Skeletal muscle tissue (tissue), 7 donors: Measurements from ENCODE around the genes STRIP1 and UBL4B.

GRCh38 chr1:109935343-109936007 is 24.8 kb downstream of the CSF1 start:
- PRO-cap, 3 experiments: no peak in any of the 3 experiments
- RAMPAGE, long total RNA: no peak
- RRBS, 2 experiments: no CpG with 5 or more reads among the region's 5 CpGs

DNA sequence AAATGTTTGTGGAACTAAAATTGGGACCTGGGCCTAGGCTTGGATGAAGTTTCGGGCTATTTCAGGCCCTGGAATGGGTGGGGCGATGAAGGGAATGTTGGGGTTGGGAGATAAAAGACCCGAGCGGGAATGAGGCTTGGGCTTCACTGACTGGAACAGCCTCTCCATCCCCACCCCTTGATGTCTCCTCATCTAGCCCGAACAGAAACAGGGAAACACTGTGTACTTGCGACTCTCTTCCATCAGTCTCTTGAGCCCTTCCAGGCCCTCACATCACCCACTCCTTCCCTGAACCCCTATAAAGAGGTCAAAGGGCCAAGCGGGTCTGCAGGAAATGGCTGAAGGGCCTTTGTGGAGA is 7.2 kb upstream of the AHCYL1 start:
- PRO-cap, 3 experiments: no peak in any of the 3 experiments
- RAMPAGE, long total RNA: no peak
- RRBS, 2 experiments: no CpG with 5 or more reads among the region's 7 CpGs

DNA sequence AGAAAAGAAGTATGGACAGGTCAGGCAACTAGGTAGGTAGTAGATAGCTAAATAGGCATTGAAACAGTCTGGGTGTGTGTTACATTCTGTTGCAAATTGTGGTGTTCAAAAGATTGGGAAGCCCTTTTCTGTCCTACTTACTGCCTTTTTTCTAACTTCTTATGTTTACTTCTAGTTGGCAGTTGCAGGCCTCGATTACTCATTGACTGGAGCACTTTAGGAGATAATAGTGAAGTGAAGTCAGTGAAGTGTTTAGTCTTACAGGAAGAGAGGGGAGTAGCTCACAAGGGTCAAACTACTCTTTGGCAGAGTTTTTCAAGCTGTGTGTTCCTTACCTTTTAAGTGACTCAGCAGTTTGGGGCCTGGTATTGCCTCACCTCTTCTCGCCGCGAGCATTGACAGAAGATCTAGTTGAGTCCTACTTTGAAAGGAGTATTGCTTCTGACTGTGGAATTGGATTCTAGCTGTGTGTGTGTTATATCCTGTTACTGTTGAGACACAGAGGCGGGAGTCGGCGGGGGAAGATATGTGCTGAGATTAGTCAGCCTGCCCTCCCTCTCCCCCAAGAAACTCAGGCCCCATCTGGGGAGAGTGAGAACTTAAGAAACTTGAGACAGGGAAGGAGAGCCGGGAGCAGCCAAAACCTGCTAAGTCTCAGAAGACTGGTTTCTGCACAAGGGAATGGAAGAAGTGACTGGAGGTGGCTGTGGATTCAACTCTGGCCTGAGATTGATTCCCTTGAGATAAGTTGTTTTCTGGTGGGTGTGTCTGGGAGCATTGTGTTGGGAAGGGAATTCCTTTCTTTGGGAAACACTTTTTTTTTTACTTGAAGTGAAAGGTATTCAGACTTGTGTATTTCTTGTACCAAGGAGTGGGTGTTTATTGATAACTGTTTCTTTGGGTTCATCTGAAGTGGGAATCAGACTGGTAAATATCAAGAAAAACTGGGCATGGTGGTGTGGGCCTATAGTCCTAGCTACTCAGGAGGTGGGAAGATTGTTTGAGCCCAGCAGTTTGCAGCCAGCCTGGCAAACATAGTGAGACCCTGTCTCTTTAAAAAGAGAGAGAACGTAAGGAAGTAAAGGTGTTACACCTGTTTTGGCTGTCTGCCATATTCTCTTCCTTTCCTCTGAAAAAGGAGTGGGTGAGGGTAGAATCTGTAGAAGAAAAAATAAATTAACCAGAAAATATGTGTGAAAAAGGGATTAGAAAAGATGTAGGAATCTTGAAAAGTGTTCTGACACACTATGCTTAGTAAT is 19.6 kb downstream of the AHCYL1 start:
- PRO-cap, 3 experiments: peak in 2 of 3 experiments; most common plus-strand start position 611 of the sequence (in 2); most common minus-strand start position 449 of the sequence (in 2)
- RAMPAGE, long total RNA: no peak
- RRBS, 2 experiments: no CpG with 5 or more reads among the region's 9 CpGs

DNA sequence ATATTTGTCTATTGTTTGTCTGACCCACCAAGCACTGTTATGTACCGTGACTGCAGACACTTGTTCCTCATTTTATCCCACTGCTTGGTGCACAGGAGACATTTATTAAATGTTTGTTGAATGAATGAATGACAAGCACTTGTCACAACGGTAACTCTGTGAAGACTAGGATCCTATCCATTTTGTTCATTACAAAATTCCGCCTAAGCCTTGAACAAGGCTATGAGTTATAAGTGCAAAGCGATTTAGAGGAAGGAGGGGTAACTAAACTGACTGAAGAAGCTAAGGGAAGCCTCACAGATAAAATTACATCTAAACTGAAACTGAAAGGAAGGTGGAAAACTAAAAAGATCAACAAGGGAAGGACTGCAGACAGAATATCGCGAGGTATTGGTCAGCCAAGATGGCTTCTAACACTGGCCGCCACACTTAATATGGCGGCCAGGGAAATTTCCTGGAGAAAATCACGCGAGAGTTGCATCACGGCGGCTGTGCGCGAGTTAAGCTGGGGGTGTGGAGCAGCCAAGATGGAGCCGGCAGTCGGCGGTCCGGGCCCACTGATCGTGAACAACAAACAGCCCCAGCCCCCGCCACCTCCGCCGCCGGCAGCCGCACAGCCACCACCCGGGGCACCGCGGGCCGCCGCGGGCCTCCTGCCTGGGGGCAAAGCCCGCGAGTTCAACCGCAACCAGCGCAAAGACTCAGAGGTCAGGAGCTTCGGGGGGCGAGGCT is at the start of gene STRIP1:
Gene STRIP1, plus strand, starts transcription at position 514 of the 732 bp plus-strand sequence.
- PRO-cap, 3 experiments: peak in 3 of 3 experiments; most common plus-strand start position 514 of the sequence (in 2); most common minus-strand start position 382 of the sequence (in 1)
- RAMPAGE, long total RNA: no peak
- RRBS, 2 experiments: under 1 to 4% methylated on average over 14 of the region's 36 CpGs

- PRO-cap, 3 experiments: no peak in any of the 3 experiments
- RAMPAGE, long total RNA: no peak
- RRBS, 2 experiments: 40 to 42% methylated on average over 7 to 10 of the region's 52 CpGs
These were observed 2.6 kb downstream of the ALX3 start for GRCh38 chr1:110067789-110068371.

DNA sequence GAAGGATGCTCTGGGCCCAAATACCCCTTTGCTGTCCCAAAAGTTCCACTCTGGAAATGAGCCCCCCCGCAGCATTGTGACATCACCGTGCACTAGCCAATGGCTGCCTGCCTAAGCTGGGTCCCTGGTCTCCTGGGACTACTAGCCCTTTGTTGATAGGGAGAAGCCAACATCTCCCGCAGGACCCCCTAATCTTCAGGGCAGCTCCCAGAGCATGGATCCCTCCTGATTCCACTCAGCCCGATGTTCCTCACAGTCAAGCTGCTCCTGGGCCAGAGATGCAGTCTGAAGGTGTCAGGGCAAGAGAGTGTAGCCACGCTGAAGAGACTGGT is at the start of gene UBL4B:
Gene UBL4B, plus strand, starts transcription at position 152 of the 332 bp plus-strand sequence.
- PRO-cap, 3 experiments: no peak in any of the 3 experiments
- RAMPAGE, long total RNA: no peak
- RRBS, 2 experiments: no CpG with 5 or more reads among the region's 5 CpGs

GRCh38 chr1:110212203-110212621 is 2.1 kb downstream of the KCNC4 start:
- PRO-cap, 3 experiments: no peak in any of the 3 experiments
- RAMPAGE, long total RNA: no peak
- RRBS, 2 experiments: 7 to 14% methylated on average over 2 of the region's 10 CpGs

- PRO-cap, 3 experiments: no peak in any of the 3 experiments
- RAMPAGE, long total RNA: no peak
- RRBS, 2 experiments: no CpG with 5 or more reads among the region's 20 CpGs
These were observed 7.7 kb downstream of the RBM15 start for GRCh38 chr1:110346589-110347482.

DNA sequence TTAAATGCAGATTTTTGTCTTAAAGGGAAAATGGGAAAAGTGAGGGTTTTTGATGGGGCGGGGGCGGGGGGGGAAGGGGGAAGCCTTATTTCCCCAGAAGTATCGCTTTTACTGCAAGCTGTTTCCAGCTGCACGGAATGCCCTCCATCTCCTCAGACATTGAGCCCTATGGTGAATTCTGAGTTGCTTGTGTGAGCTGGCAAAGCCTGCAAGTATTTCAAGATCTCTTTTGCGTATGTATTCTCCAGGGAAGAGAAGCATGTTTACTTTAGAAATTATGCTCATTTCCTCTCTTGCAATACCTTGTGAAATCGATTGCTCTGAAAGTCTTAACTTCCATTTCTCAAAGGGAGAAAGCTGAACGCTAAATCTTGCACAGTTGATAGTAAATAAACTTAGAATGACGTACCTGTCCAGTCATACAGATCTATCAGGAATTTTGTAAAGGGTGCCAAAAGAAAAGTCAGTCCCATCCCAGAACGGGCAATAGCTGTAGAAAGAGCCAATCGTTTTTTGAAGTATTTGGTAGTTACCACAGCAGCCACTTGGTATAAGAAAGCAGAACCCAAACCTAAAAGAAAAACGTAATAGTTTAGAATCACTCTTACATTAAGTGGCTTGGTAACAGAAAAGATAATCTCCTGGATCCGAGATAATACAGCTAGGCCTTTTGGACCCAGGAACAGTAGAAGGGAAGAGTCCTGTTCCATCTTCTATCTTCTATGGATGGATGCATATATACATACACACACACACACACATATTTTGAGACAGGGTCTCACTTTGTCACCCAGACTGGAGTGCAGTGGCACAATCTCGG is 10.0 kb downstream of the SLC16A4 start:
- PRO-cap, 3 experiments: no peak in any of the 3 experiments
- RAMPAGE, long total RNA: no peak
- RRBS, 2 experiments: no CpG with 5 or more reads among the region's 13 CpGs

DNA sequence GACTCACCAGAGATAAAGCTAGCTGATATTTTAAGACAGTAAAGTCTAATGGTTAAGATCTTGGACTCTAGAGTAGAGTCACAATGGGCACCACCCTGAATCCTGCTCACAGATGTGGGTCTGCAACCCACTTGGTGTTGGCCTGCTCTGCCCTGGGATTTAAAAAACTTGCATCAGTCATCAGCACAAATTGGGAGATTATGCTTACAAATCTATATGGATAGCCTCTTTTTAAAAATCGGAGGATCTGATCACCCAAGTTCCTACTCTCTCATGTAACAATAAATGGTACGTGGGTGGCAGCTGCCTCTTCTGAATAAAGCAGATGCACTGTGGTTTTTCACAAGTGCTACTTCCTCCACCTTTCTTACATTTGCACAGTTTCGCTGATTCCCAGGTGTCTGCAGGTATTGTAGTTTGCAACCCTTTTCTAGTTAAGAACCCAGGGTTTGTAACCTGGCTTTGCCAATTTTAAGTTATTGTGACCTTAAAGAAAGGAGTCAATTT is 29.9 kb upstream of the KCNA2 start:
- PRO-cap, 3 experiments: no peak in any of the 3 experiments
- RAMPAGE, long total RNA: no peak
- RRBS, 2 experiments: no CpG with 5 or more reads among the region's 3 CpGs

GRCh38 chr1:110645970-110646176 is 28.9 kb downstream of the KCNA3 start:
- PRO-cap, 3 experiments: no peak in any of the 3 experiments
- RAMPAGE, long total RNA: no peak
- RRBS, 2 experiments: no CpG with 5 or more reads among the region's 2 CpGs

GRCh38 chr1:110879896-110880445 is 7.0 kb downstream of the CD53 start:
- PRO-cap, 3 experiments: no peak in any of the 3 experiments
- RAMPAGE, long total RNA: no peak
- RRBS, 2 experiments: no CpG with 5 or more reads among the region's 4 CpGs

DNA sequence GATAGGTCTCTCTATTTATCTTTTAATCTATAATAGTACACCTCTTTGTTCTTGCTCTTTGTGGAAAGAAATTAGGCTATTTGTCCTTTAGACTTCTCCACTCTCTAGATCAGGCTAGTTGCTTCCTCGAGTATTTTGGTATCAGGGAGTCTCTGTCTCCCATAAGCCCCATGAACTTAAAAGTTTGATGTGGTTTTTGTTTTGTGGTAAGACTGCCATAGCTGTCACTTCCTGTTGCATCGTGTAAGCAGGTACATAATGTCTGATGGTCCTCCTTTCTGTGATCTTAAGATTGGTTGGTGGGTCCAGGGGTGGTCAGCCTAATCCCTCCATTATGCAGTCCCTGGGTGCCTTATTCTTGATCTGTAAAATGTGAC is 23.1 kb downstream of the CD53 start:
- PRO-cap, 3 experiments: no peak in any of the 3 experiments
- RAMPAGE, long total RNA: no peak
- RRBS, 2 experiments: no CpG with 5 or more reads among the region's 2 CpGs

DNA sequence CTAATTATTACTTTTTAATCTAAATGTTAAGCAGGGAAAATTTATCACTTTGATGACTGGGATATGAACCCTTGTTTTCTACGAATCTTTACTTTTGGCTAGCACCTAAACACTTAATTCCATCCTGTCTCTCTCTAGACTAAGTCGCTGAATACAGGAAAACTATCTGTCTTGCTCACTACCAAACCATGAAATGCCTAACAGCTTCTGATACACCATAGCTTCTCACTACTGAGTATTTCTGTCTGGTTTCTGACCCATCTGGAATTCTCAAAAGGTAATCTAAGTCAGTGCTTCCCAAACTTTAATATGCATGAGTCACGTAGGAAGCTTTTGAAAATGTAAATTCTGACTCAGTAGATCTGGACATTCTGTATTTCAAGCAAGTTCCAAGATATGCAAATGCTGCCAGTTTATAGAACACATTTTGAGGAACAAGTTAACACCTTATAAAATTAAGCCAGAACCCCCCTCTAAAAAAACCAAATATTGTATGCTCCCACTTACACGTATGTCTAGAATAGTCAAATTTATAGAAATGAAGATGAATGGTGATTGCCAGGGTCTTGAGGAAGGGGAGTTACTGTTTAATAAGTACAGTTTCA is 9.2 kb upstream of the OVGP1 start:
- PRO-cap, 3 experiments: no peak in any of the 3 experiments
- RAMPAGE, long total RNA: no peak
- RRBS, 2 experiments: no CpG with 5 or more reads among the region's 4 CpGs

DNA sequence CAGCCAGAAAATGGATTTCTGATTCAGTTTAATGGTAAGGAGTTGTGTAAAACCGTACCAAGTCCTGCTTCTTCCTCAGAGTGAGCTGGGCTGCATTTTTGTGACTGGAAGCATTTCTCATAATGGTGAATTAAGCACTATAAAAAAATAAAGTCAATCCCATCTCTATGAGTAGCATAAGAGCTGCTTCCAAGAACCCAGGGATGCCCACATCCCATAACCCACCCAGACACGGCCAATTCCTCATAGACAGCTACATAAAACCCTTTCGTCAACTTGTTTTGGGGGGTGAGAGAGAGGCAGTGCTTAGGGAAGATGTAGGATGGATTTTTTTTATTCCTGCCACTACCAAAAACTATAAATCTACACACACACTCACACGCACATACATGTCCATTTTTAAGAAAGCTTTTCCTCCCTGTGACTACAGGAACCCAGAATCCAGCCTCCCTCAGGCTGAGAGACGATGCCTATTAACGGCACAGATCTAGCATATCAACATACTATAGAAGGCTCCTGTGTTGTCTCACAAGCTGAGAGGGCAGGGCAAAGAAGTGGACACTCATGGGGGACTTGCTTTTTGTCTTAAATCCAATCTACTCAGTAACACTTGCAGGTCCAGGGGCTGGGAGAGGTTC is 8.3 kb downstream of the WDR77 start:
- PRO-cap, 3 experiments: no peak in any of the 3 experiments
- RAMPAGE, long total RNA: no peak
- RRBS, 2 experiments: no CpG with 5 or more reads among the region's 6 CpGs

GRCh38 chr1:111456513-111456772 is 7.2 kb downstream of the ATP5PB start:
- PRO-cap, 3 experiments: no peak in any of the 3 experiments
- RAMPAGE, long total RNA: no peak
- RRBS, 2 experiments: no CpG with 5 or more reads among the region's 3 CpGs

DNA sequence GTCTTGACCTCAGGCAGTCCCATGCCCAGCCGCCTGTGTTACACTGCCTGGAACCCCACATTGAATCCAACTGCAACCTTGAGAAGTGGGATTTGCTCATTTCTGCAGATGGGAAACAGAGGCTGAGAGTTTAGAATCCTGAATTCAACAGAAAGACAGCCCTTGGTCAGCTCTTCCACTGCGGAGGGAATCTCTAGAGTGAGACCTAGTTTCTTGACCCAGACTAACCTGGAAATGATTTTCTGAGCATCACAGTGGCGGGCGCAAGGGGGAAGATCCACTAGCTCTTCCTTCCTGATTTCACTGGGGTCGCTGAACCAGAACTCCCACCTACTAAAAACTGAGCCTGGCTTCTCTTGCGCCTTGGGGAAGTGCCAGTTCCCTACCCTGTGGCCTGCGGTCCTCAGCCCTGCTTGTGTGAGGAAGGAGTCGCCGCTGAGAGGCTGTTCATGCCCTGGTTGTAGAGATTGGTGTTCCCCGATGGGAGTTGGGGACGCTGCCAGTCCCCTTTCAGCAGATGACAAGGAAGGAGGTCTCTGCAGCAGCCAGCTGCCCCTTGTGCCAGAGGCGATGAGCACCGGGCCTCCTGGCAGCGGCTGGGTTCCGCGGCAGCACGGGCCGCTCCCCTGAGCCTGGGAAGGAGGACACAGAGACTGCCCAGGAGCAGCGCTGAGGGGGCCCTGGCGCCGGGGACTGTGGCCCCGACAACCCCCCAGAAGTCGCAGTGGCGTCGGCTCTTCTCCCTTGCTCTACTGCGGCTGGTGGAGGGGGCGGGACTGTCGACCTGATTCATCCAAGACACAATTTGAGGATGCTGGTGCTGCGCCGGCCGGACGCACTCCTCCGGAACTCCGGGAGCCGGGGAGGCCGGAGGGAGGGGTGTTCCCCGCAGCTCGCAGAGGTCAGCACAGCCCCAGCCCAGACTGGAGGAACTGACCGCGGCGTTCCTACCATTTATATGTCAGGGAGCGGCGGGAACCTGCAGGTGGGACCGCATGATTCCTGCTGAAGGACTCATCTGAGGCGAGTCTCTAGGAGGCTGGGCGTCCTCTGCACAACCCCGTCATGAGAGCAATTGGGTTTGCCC is 11.9 kb upstream of the ADORA3 start:
- PRO-cap, 3 experiments: peak in 2 of 3 experiments; most common plus-strand start position 921 of the sequence (in 1); most common minus-strand start position 754 of the sequence (in 2)
- RAMPAGE, long total RNA: no peak
- RRBS, 2 experiments: 6 to 10% methylated on average over 7 to 9 of the region's 47 CpGs

DNA sequence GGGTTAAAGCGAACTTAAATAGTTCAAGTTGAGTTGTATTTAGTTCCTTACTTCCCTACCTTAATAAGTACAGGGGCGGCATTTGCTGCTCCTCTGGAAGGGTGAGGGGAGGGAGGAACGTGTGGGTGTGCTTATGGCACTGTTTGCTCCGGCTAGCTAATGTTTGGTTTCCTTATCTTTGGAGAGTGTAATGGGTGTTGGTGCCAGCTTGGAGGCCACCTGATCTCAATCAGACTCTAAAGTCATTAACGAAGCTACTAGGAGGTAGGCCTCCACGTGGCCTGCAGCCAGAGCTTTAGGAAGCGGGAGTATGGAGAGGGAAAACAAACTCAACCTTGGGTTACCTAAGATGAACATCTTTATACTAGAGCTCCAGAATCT is 43.1 kb upstream of the RAP1A start:
- PRO-cap, 3 experiments: no peak in any of the 3 experiments
- RAMPAGE, long total RNA: no peak
- RRBS, 2 experiments: no CpG with 5 or more reads among the region's 7 CpGs

DNA sequence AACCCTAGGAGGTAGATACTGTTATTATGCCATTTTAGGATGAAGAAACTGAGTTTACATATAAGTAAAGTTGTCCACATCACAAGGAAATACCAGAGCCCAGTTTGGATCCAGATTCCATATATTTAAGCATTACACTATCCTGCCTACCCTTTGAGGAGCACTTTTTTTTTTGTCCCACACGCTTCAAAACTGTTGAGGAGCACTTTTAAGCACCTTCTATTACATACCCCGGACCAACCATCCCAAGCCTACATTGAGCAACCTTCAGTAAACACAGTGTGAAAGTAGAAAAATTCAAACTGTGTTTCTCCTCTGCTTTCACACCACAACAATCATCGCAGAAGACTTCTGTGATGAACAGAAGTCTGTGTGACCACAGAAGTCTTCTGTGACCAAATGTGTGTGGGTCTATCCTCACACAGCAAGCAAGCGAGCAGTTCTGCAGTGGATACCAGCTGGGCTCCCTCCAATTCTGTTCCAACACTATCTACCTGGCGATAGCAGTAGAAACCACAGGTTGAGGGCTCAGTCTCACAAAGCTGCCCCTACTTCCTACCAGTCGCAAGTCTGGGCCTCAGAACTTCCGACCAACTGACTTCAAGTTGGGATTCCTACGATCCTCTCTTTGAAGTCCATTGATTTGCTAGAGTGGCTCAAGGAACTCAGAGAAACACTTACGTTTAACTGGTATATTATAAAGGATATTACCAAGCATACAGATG is 21.1 kb upstream of the RAP1A start:
- PRO-cap, 3 experiments: no peak in any of the 3 experiments
- RAMPAGE, long total RNA: no peak
- RRBS, 2 experiments: no CpG with 5 or more reads among the region's 9 CpGs

GRCh38 chr1:111620671-111621422 is 1.3 kb downstream of the RAP1A start:
- PRO-cap, 3 experiments: no peak in any of the 3 experiments
- RAMPAGE, long total RNA: no peak
- RRBS, 2 experiments: no CpG with 5 or more reads among the region's 8 CpGs